Airway epithelial cell (primary cell): ENCODE data around the genes SYNJ2BP, ADAM21, SIPA1L1 and RGS6.

- RAMPAGE, long total RNA = no peak
Observed at GRCh38 chr14:70030275-70030821, 151.1 kb downstream of the SMOC1 start.

DNA sequence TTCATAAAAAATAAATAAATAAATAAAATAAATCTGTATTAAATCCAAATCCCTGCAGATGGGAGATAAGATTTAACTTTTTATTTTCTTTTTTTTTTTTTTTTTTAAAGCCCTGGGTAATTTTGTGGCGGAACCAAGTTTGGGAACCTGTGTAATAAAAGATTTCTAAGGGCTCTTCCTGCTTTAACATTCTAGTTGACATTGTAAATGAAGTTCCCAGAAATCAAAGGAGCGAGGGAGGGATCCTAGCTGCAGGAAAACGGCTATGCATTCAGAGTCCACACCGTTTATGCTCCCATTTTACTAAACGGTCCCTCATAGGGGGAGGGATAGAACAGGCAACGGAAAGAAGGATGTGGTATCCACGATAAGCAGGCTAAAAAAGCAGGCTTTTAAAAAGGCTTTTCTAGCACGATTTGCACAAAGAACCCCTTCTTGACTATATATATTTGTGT lies 633 bp downstream of the SYNJ2BP start:
- RAMPAGE, long total RNA = no peak

- RAMPAGE, long total RNA = start-site peak on the minus strand at chr14:70416978-70417055, 841 and 370 reads in 2 replicates
Observed at GRCh38 chr14:70416685-70417404, at the start of gene SYNJ2BP. SYNJ2BP (minus strand) TSS chr14:70417090.

DNA sequence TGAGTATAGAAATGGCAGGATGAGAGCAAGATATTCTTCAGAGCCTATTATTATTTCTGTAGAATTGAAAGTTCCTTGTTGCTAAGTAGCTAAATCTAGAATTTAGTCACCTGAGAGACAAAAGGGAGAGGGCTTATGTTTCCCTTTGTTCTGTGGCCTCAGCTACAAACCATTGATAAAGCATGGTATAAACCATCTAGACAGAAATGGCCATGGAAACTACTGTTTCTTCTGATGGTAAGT lies at the start of gene ADAM21:
ADAM21 (plus strand) TSS at position 148 of the 243 bp plus-strand sequence.
- RAMPAGE, long total RNA = no peak

- RAMPAGE, long total RNA = no peak
Observed at GRCh38 chr14:70592259-70592704, 8.2 kb downstream of the MED6 start.

GRCh38 chr14:70915579-70916640 lies 8.7 kb downstream of the PCNX1 start:
- RAMPAGE, long total RNA = no peak

- RAMPAGE, long total RNA = no peak
Observed at GRCh38 chr14:71116491-71117392, 203.5 kb upstream of the SIPA1L1 start.

DNA sequence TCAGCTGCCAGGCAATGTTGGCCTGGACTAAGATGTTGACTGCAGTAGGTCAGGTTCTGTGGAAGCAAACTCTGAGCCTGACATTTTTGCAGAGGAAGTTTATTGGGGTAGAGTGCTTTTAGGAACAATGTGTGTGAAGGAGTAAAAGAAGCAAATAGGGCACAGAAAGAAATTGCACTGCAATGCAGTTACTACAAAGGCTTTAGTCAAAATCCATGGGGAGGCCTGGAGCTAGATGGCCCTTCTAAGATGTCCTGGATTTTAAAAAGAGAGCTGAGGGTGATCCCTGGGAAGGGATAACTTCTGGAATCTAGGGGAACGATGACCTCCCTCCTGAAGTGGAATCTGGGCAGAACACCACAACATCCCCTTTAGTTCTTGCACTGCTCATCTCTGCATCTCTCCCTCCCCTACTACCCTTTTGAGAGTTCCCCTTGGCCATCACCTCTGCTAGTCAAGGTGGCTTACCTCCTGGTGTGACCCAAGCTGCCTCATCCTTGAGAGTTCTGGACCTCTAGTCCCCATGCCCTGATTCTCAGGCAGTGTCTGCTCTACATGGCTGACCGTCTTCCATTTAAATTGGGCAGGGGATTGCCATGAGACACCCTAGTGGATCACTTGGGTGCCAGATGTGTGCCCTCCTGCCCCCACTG lies 196.8 kb upstream of the SIPA1L1 start:
- RAMPAGE, long total RNA = no peak

GRCh38 chr14:71181347-71181734 lies 138.9 kb upstream of the SIPA1L1 start:
- RAMPAGE, long total RNA = no peak

GRCh38 chr14:71320032-71320830 lies at the start of gene SIPA1L1:
SIPA1L1 (plus strand) TSS chr14:71320476.
- RAMPAGE, long total RNA = no peak

GRCh38 chr14:71336300-71337128 lies 16.2 kb downstream of the SIPA1L1 start:
- RAMPAGE, long total RNA = no peak

DNA sequence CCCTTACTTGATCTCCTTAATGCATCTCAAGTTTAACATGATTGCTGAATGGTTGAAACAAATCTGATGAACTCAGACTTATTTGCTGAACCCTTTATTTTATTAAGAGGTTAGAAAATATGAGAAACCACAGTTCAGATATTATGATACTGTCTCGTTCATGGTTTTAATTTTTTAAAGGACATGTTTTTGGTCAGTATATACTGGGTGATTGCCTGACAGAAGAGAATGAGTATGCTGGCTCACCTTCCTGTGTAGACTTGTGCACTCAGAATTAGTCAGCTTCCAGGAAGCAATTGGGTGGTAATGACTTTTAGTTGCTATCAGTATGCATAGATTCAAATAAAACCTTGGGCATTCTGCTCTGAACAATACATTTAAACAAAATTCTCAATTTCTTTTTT lies 51.7 kb downstream of the SIPA1L1 start:
- RAMPAGE, long total RNA = no peak

DNA sequence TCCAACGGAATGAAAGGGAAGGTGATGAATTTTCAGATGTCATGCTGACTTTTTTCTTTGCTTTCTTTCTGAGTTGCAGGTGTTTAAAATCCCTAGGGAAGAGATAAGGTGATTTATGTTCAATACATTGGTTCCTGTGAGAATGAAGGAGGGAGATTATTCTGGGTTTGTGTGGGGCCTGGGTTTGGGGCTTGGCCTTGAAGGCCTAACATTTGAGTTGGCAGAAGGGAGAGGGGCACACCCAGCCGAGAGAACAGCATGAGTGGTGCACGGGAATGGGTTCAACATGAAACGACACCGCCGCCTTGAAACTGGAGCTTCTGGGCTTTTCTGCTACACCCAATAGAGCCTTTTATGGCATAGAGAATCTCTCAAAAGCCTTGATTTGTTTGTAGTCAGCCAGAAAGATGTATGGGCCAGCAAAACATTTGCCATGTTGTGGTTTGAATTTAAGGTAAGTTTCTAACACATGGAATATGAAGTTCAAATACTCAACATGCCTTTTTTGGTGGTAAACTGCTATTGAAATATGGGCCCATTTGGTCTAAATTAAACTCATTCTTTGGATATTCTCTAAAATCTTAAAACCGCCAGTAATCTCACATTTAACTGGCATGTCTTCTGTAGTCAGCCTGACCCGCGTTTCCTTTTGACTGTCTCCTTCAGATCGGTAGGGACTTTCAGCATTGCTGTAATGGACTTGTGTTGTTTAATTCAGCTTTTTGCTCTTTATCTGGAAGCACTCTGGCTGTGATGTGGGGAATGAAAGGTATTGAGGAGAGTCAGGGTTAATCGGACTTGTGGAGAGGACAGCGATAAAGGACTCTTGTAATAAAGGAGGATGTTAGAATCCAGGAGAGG lies 64.1 kb downstream of the SIPA1L1 start:
- RAMPAGE, long total RNA = no peak

GRCh38 chr14:71931872-71932864 lies at the start of gene RGS6:
RGS6 (plus strand) TSS chr14:71932429.
- RAMPAGE, long total RNA = no peak

GRCh38 chr14:72615732-72616210 lies 278.1 kb downstream of the DPF3 start:
- RAMPAGE, long total RNA = no peak

DNA sequence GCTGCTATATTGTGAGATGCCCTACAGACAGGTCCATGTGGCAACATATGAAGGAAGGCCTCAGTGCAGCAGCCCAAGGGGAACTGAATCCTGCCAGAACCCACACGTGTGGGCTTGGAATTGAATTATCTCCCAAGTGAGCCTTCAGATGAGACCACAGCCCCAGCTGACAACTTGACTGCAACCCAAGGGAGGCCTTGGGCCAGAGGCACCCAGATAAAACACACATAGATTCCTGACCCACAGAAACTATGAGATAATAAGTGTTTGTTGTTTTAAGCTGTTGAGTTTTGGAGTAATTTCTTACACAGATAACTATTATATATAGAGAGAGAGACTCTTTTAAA lies 254.4 kb downstream of the DPF3 start:
- RAMPAGE, long total RNA = no peak

GRCh38 chr14:72791976-72792363 lies 101.9 kb downstream of the DPF3 start:
- RAMPAGE, long total RNA = no peak

DNA sequence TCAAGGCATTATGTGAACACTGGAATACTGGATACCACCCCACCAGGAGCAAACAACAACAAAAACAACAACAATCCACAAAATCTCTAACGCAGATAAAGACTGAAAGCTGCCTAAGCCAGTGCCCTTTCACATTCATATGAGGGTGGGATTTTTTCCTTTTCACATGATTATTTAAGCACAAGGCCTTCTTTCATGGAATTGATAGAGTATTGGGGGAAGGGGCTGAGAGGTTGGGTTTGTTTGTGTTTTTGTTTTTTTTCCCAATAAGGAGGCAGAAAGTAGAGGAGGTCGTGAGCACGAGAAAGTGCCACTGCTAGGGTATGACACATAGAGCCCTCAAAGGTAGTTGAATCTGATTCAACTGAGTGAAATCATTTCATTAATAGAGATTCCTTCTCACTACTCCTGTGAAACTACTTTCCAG lies 89.5 kb downstream of the DPF3 start:
- RAMPAGE, long total RNA = no peak

- RAMPAGE, long total RNA = no peak
Observed at GRCh38 chr14:72812263-72812978, 81.5 kb downstream of the DPF3 start.

DNA sequence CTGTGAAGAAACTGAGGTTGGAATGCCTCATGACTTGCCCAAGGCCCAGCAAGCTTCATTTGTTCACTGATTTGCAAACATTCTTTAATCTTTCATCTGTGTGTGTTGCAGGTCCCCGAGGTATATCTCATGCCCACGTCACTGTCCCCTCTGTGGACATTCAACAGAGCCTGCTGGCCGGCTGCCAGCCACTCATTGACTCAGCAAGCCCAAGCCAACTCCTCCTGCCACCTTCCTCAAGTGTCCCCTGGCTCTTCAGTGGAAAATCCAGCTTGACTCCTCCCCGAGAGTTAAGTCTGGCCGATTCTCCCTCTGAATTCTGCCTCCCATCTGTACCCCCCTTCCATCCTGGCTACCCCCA lies 1.9 kb upstream of the DCAF4 start:
- RAMPAGE, long total RNA = no peak